Right common carotid artery plus branches (tissue), 1 donor: Measurements from ENCODE around the gene HPGD.

DNA sequence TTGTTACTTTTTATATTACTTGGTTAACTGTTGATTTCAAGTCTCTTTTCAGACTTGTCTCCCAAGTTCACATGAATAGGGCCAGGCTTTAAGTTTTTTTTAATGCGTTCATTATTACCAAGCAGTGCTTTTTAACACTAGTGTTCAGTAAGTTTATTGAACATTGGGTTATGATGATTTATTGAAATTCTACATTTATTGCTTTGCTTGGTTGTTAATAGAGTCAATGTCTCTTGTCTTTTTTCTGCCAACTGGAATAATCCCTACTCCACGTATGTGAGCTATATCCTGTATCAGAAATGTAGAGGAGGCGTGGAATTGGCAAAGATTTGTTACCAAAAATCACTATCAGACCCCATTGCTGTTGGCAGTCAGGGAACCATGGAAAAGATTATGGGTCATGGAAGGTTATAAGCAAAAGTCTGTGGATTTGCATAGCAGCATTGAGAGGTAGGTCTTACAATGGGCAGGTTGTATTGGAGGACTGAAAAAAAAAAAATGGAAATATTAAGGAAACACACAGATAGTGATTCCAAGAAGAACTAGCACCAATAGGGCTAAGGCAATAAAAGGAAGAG is 22.1 kb downstream of the GALNT7 start:
- PRO-cap = no peak

- PRO-cap = no peak
Observed at GRCh38 chr4:173210188-173210573, 41.6 kb downstream of the GALNT7 start.

- PRO-cap = no peak
Observed at GRCh38 chr4:173281844-173282443, 52.2 kb downstream of the HMGB2 start.

DNA sequence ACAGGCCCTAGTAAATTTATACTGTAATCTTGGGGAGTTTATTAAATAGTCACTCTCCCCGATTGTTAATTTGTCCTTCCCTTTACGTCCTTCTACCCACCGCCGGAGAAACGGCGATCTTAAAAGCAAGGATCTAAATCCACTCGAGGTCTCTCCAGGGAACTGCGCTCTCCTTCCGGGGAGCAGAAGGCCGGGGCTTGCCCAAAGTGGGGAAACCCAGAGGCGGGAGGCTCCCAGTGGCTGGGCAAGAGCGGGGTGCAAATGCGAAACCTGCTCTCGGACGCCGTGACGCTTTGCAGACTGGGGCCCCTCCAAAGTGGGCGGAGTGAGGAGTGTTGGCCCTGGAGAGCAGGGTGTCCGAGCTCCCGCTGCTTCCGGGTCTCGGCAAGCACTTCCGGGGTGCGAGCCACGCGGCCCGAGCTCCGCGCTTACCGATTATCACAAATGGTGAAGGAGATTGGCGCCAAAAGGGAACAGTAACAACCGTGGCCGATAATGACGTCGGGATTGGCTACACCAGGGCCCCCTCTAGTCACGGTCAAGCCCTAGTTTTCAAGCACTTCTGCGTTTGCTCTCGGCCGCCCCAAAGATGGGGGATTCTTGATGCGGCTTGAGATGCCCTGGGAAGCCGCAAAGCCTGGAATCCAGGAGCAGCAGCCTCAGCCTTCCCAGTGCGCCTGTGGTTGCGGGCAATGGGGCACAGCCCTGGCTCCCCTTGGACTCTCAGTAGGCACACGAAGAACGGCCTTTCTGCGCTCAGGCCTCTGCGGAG is 29.1 kb downstream of the HAND2 start:
- PRO-cap = no peak

GRCh38 chr4:173518696-173519852 is 11.0 kb downstream of the HAND2 start:
- PRO-cap = bidirectional peak, plus-strand start at chr4:173518893, minus-strand start at chr4:173518768; bidirectional peak, plus-strand start at chr4:173519411, minus-strand start at chr4:173519107

- PRO-cap = bidirectional peak, plus-strand start at chr4:173521255, minus-strand start at chr4:173521118; bidirectional peak, plus-strand start at chr4:173521622, minus-strand start at chr4:173521378
Observed at GRCh38 chr4:173520860-173521450, 9.1 kb downstream of the HAND2 start.

- PRO-cap = bidirectional peak, plus-strand start at chr4:173522195, minus-strand start at chr4:173522082; bidirectional peak, plus-strand start at chr4:173522329, minus-strand start at chr4:173522282; bidirectional peak, plus-strand start at chr4:173522715, minus-strand start at chr4:173522779; bidirectional peak, plus-strand start at chr4:173522884, minus-strand start at chr4:173522837; bidirectional peak, plus-strand start at chr4:173523030, minus-strand start at chr4:173523029
Observed at GRCh38 chr4:173522133-173523071, 7.6 kb downstream of the HAND2 start.

DNA sequence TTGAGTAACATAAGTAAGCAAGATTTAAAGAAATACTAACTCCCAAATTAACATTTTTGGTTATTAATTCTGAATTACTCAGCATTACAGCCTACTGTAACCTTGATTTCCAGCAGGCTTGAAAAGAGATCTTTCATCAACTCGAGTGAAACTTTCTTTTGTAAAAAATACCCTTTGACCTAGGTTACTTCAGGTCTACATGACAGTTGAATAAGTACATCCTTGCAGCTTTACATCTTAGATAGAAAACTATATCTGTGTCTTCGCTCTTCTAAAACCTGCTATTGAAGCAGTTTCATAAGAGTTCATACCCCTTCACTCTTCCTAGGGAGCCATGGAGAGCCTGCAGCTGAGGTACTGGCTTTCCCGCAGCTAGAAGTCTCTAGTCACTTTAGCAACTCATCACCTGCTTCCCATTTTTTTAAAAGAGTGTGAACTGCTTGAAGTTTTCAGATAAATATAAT is 335.9 kb downstream of the FBXO8 start:
- PRO-cap = no peak

- PRO-cap = bidirectional peak, plus-strand start at chr4:174154705, minus-strand start at chr4:174154681
Observed at GRCh38 chr4:174154486-174155007, 128.9 kb downstream of the FBXO8 start.

DNA sequence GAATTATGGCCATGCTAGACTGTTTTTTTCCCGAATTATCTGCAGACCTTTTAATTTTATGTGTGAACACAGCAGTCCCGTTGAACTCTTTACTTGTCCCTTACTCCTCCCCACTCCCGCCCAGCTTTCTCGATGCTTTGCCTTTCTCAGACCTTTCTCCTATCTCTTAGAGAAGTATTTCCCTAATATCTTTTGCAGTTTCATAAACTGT is 785 bp downstream of the CEP44 start:
- PRO-cap = no peak

GRCh38 chr4:174522217-174523003 is at the start of gene HPGD:
Gene HPGD, minus strand, starts transcription at chr4:174522488.
- PRO-cap = bidirectional peak, plus-strand start at chr4:174522650, minus-strand start at chr4:174522436; bidirectional peak, plus-strand start at chr4:174522949, minus-strand start at chr4:174522854

- PRO-cap = bidirectional peak, plus-strand start at chr4:174523273, minus-strand start at chr4:174523083
Observed at GRCh38 chr4:174523207-174523704, 968 bp upstream of the HPGD start.

DNA sequence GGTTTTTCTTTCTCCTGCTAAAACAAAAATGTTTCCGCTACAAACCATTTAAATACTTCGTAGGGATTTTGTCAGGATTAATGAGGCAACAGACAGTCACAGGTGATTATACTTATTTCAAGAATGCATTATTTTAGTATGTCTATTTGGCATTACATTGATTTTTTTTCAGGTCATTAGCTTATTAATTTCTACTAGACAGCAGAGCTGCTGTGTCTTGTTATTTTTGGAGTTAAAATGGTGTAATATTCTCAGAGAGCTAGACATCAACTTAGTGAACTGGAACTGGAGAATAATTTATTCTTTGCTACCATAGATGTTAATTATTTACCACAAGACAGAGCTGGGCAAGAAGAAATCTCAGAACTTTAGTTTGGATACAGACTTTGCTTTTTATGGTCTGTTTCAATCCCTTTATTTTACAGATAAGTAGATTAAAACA is 10.1 kb upstream of the HPGD start:
- PRO-cap = no peak

- PRO-cap = no peak
Observed at GRCh38 chr4:174538116-174538517, 15.8 kb upstream of the HPGD start.

GRCh38 chr4:176333170-176333728 is 13.5 kb downstream of the SPCS3 start:
- PRO-cap = no peak

- PRO-cap = no peak
Observed at GRCh38 chr4:176781822-176782161, 10.9 kb downstream of the VEGFC start.

DNA sequence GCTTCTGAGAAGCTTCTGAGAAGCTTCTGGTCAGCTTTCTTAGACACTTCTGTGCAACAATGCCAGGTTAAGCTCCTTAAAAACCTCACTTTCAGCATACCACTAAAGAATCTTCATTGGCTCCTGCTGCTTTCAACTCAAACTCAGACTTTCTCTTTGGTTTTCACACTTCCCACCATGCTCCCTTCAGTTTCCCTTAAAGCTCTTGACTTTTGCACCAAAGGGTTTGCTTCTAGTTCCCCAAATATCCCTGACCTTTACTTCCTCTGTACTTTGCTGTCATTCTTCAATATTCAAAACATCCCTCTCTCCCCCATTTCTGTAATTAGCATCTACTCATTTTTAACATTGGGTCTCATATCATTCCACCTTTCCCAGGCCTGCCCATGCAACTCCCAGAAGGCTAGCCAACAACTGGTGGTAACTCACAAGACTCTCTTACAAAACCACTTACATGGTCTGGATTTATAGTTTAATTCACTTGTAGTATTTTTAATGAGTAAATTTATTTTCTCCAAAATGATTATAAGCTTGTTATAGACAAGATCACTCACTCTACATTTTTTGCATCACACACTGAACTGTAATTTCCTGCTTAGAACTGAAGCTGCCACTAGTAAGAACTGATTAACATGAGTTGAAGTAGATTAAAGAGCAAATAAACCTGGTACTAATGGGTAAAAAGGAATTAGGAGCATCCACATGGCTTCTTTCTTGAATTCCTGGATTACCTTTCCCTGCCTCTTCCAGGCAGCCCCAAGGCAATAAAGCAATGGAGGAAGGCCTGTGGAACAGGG is 6.4 kb downstream of the VEGFC start:
- PRO-cap = no peak

DNA sequence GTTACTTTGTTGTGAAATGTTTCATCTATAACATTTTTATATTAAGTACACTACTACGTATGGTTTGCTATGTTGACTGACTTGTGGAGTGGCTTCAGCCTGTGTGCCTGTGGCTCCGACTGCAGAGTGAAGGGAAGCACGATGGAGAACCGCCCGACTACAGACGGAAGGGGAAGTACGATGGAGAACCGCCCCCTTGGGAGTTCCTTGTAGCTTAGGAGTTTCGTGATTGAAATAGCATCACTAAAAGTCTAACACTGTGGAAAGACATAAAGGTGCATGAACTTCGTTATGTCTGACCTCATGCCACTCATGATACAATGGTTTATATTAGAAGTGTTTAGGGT is 595.6 kb upstream of the AGA start:
- PRO-cap = no peak

DNA sequence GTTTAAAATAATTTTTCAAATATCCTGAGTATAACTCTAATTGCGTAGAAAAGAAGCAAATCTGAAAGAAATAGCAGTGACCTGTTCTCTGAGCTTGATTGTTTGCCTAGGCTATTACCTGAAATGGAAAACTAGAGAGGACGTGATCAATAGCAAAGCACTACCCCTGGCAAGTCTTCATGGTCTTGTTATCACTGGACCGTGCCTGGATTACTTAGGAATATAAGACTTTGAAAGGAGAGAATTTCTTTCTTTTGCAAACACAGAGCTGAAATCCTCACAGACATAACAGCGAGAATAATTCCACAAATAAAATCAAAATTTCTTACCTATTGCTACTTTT is 880.6 kb upstream of the AGA start:
- PRO-cap = no peak

- PRO-cap = no peak
Observed at GRCh38 chr4:182144626-182145090, 98.5 kb upstream of the TENM3 start.